HEK293 (cell line): ENCODE results near the genes GJB4, GJA4, KIAA0319L and ADPRS.

GRCh38 chr1:34427321-34427782 lies 250.6 kb downstream of the C1orf94 start:
- PRO-cap = no peak
- RRBS, 2 experiments = no CpG with 5 or more reads among the region's 4 CpGs

DNA sequence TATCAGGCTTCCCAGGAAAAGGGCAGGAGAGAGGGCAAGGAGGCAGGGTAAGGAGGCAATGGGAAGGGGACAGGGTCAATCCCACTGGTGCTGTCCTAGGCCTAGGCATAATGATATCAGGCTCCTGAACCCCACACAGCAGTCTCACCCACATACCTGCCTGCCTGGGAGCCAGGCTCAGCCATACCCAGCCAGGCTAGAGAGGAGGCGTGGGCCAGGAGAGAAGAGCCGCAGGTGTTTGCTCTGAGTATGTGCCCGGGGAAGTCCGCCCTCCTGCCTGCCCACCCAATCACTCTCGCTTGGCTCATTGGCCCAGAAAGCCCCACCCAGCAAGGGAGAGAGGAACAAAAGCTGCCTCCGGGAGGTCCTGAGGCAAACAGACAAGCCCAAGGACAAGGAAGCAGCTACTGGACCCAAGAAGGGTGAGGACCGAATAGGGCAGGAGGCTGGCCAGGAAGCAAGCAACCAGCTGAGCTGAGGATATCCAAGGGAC lies at the start of gene GJB4:
TSS of gene GJB4 (plus strand) at position 374 of the 493 bp plus-strand sequence.
- PRO-cap = no peak
- RRBS, 2 experiments = 86 to 93% methylated on average over 3 of the region's 7 CpGs

GRCh38 chr1:34792650-34793152 lies at the start of gene GJA4:
Gene GJA4, plus strand, starts transcription at chr1:34792999.
- PRO-cap = no peak
- RRBS, 2 experiments = 47 to 91% methylated on average over 7 of the region's 33 CpGs

- PRO-cap = no peak
- RRBS, 2 experiments = no CpG with 5 or more reads among the region's 7 CpGs
Observed at GRCh38 chr1:34851445-34851809, 8.1 kb downstream of the SMIM12 start.

DNA sequence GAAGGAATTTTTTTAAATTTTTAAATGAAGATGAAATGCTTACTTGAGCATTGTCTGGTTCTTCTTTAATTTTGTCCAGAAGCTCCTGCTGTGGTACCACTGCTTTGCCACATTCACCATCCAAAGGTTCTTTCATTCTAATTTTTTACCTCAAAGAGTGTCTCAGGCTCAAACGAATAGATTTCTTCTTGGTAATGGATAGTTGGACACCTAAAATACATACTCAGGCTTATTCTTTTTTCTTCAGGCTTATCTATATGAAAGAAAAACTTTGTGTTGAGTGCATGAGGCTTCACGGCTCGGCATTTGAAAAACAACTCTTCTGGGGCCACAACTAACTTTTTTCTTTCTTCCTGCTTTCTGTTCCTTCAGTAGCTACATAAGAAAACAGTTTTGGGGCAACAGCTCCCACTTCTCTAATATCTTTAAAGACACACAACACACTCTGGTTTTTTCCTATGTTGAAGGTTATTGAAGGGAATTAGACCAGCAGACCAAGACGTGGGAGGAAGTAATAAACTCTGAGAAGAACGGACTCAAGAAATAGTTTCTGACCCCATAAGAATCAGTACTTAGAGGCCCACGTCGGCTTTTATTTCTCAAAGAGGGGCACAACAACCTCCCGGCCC lies 1.1 kb downstream of the ZMYM6 start:
- PRO-cap = no peak
- RRBS, 2 experiments = no CpG with 5 or more reads among the region's 8 CpGs

DNA sequence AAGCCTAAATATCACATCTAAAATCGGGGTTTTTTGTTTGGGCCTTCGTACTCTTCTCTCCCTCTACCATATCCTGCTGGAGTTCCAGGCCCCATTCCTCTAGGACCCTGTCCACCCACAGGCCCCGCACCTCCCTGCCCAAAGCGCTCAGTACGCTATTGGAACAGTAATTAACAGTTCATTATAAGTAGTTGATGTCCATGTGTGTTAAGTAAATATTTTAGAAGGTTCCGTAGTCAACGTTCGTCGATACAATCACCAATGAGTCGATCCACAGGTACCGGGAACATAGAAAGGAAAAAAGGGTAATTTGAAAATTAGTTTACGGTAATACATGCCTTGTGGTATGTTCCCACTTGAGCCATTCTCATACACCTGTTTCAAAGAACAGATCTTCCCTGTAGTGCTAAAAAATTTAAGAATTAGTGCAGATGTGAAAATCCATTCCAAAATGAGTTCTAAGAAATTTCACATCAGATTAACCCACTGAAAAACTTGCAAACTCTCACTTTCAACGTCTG lies 8.4 kb downstream of the SFPQ start:
- PRO-cap = no peak
- RRBS, 2 experiments = no CpG with 5 or more reads among the region's 13 CpGs

- PRO-cap = no peak
- RRBS, 2 experiments = no CpG with 5 or more reads among the region's 13 CpGs
Observed at GRCh38 chr1:35188882-35189464, 4.0 kb downstream of the SFPQ start.

DNA sequence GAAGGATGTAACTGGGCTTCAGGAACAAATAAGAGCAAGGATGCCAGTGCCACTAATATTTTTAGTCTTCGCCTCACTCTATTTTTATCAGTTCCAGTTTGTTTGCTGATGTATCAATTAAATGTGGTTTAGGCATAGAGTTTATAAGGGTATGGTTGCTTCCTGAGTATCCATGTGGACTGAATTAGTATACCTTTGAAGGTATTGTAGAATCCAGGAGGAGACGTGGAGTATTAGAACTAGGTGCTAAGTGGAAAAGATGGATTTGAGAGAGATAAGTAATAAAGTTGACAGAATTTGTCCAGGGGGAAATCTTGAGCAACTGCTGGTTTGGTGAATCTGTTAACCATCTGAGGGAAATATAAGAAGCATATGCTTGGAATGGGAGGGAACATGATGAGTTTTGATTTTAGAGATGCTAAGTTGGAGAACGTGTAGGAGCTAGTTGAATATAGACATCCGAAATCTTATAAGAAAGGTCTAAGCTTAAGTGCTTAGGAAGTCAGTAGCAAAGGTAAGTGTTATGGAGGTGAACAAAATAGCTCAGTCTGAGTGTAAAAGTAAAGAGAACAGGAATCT lies 88.9 kb downstream of the ZMYM4 start:
- PRO-cap = no peak
- RRBS, 2 experiments = no CpG with 5 or more reads among the region's 4 CpGs

GRCh38 chr1:35360271-35361465 lies 92.2 kb downstream of the ZMYM4 start:
- PRO-cap = no peak
- RRBS, 2 experiments = no CpG with 5 or more reads among the region's 4 CpGs

GRCh38 chr1:35499827-35500205 lies 57.4 kb downstream of the KIAA0319L start:
- PRO-cap = no peak
- RRBS, 2 experiments = no CpG with 5 or more reads among the region's 4 CpGs

DNA sequence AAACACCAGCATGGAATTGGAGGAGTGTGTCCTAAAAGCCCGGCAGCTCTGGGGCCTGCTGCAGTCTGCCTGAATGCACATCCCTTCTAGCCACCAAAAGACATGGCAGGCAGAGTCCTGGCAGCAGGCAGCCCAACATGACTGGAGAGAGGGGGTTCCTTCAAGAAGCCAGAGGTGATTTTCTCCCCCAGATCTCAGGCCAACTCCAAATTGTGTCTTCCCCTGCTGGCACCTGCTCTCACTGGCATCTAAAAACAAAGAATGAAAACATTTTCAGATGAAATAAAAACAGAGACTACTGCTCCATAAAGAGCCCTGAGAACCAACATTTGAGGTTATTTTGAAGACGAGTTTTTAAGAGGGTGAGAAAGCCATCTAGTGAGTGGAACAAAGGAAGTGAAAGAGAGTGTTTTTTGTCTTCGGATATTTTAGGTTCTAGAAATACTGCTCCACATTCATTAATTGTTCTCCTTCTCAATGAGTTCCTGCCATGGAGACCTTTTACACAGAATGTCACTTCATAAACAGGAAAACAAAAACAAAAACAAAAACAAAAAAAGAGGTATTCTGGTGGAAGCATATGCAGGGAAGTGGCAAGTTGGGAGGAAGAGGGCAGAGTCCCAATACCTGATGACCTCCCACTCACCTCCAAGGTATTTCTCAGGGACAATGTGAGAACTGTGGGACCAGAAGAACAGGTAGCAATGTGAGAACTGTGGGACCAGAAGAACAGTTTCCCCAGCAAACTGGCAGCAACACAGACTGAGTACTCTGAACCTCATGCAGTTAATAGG lies 50.1 kb downstream of the KIAA0319L start:
- PRO-cap = no peak
- RRBS, 2 experiments = no CpG with 5 or more reads among the region's 3 CpGs

- PRO-cap = bidirectional peak, plus-strand start at chr1:35557160, minus-strand start at chr1:35557106; bidirectional peak, plus-strand start at chr1:35557490, minus-strand start at chr1:35557403; bidirectional peak, plus-strand start at chr1:35557788, minus-strand start at chr1:35557642
- RRBS, 2 experiments = 1% methylated on average over 32 to 43 of the region's 76 CpGs
Observed at GRCh38 chr1:35556957-35557951, at the start of gene KIAA0319L. Gene KIAA0319L, minus strand, starts transcription at chr1:35557403.

GRCh38 chr1:35708450-35709085 lies 10.1 kb downstream of the C1orf216 start:
- PRO-cap = no peak
- RRBS, 2 experiments = no CpG with 5 or more reads among the region's 13 CpGs

GRCh38 chr1:35853366-35853848 lies 29.6 kb upstream of the AGO1 start:
- PRO-cap = no peak
- RRBS, 2 experiments = no CpG with 5 or more reads among the region's 10 CpGs

- PRO-cap = no peak
- RRBS, 2 experiments = 94 to 98% methylated on average over 3 of the region's 8 CpGs
Observed at GRCh38 chr1:35906795-35907317, 23.8 kb downstream of the AGO1 start.

- PRO-cap = no peak
- RRBS, 2 experiments = no CpG with 5 or more reads among the region's 9 CpGs
Observed at GRCh38 chr1:35915222-35915706, 15.6 kb upstream of the AGO3 start.

DNA sequence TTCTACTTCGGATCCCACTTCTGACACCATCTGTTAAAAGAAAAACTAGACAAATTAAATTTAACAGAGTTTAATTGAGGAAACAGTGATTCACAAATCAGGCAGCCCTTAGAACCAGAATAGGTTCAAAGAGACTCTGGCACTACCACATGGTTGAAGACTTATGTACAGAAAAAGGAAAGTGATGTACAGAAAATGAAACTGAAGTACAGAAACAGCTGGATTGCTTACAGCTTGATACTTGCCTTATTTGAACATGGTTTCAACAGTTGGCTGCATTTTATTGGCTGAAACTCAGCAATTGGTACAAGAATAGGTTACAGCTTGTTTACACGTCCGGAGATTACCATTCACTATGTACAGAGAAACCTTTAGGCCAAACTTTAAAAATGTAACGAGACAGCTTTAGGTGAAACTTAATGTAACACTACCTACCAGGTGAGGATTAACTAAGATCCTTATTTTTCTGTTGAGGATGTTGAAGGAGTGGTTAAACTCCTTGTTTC lies 60.5 kb upstream of the TEKT2 start:
- PRO-cap = no peak
- RRBS, 2 experiments = no CpG with 5 or more reads among the region's 4 CpGs

- PRO-cap = no peak
- RRBS, 2 experiments = no CpG with 5 or more reads among the region's 5 CpGs
Observed at GRCh38 chr1:36066513-36067209, 17.2 kb upstream of the TEKT2 start.

GRCh38 chr1:36088201-36089546 lies at the start of gene ADPRS:
Gene ADPRS, plus strand, starts transcription at chr1:36088892.
- PRO-cap = bidirectional peak, plus-strand start at chr1:36088599, minus-strand start at chr1:36088480; bidirectional peak, plus-strand start at chr1:36088892, minus-strand start at chr1:36088740; unidirectional peak, minus-strand start at chr1:36089286
- RRBS, 2 experiments = 2 to 3% methylated on average over 43 to 48 of the region's 103 CpGs

- PRO-cap = no peak
- RRBS, 2 experiments = no CpG with 5 or more reads among the region's 12 CpGs
Observed at GRCh38 chr1:36093124-36093788, 4.6 kb downstream of the ADPRS start.